H9 (cell line): Measurements from ENCODE around the gene SELENOI.

GRCh38 chr2:24743831-24744383 lies 49.3 kb downstream of the PTRHD1 start:
- PRO-cap, result no peak

GRCh38 chr2:24827281-24828444 lies 34.4 kb downstream of the CENPO start:
- PRO-cap, result no peak

DNA sequence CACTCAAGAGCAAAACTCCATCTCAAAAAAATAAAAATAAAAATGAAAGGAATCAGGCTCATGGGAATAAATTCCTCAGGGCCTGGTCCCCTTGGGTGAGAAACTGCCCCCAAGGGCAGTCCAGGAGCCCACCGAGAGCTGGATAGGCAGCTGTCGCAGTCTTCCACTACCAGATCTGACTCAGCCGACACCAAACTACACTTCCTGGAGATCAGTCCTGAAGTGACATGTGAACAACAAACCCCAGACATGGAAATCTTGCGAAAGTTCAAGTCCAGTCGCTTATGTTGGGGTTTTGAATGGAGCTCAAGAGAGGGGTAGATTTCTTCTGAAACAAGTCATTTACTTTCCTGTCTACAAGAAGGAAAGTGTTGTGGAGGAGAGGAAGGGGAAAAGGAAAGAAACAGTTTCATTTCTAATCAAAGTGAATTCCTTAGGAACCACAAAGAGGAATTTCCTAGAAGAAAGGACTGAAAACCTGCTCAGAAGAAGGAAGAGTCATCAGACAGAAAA lies 12.9 kb downstream of the ADCY3 start:
- PRO-cap, result no peak

- PRO-cap, result no peak
Observed at GRCh38 chr2:24912854-24913230, 7.2 kb downstream of the ADCY3 start.

DNA sequence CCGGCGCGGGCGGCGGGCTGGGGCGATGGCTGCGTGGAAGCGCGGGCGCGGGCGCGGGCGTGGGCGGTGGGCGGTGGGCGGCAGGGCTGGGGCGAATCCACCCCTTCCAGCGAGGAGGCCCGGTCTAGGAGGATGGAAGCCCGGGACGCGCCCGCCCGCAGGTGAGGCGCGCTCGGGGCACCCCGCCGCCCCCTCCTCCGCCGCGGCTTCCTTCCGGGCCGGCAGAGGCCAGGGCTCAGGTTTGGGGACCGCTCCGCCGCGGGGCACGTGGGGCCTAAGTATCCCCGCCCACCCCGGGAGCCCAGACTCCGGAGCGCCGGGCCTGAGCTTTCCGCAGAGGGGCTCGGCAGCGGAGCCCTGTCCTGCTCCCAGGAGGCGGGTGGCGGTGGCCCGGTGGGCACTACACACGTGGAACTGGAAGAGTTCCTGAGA lies 391 bp upstream of the ADCY3 start:
- PRO-cap, result bidirectional peak, plus-strand start at position 336 of the sequence, minus-strand start at position 212 of the sequence

DNA sequence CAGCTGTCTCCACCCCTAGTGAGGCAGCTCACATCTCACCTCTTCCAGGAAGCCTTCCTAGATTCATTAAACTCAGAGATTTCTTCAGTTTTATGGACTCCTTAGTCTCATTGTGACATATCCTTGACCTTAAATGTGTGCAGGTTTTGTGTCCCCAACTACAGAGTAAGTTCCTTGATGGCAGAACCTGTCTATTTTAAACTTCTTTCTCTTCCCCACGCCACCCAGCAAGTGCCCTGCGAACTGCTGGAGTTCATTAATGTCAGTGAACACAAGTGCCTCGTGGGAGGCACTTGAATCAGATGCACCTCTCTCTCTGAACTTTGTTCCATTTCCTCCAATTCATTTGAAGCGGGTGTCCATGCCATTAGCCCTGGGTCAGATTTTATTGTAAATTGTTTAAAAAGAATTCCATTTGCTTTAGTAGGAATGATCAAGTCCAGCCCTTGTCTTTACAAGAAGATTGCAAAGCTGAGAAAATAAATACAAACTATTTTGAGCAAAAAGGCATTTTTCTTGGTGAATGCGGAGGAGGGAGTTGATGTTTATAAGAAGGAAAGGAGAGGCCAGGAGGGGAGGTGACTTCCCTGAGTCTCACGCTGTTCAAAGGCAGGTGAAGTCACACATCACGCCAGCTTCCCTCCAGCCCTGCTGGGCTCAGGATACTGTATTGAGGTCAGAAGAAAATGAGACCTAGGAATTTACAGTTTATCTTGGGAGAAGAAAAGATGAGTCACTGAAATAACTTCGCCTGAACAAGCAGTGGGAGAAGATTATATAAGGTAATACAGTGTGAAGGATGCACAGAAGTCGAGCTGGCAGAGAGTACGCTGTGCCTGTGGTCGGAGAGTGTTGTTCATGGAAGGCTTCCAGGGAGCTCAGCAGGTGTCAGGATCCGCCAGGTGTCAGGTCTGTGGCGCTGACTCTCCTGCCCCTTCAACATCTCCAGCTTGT lies 36.3 kb downstream of the EFR3B start:
- PRO-cap, result no peak

GRCh38 chr2:25233770-25234531 lies 65.6 kb upstream of the POMC start:
- PRO-cap, result no peak

GRCh38 chr2:25245996-25246826 lies 77.8 kb upstream of the POMC start:
- PRO-cap, result no peak

GRCh38 chr2:25252301-25253104 lies 84.1 kb upstream of the POMC start:
- PRO-cap, result bidirectional peak, plus-strand start at chr2:25252638, minus-strand start at chr2:25252236; bidirectional peak, plus-strand start at chr2:25252828, minus-strand start at chr2:25252895

DNA sequence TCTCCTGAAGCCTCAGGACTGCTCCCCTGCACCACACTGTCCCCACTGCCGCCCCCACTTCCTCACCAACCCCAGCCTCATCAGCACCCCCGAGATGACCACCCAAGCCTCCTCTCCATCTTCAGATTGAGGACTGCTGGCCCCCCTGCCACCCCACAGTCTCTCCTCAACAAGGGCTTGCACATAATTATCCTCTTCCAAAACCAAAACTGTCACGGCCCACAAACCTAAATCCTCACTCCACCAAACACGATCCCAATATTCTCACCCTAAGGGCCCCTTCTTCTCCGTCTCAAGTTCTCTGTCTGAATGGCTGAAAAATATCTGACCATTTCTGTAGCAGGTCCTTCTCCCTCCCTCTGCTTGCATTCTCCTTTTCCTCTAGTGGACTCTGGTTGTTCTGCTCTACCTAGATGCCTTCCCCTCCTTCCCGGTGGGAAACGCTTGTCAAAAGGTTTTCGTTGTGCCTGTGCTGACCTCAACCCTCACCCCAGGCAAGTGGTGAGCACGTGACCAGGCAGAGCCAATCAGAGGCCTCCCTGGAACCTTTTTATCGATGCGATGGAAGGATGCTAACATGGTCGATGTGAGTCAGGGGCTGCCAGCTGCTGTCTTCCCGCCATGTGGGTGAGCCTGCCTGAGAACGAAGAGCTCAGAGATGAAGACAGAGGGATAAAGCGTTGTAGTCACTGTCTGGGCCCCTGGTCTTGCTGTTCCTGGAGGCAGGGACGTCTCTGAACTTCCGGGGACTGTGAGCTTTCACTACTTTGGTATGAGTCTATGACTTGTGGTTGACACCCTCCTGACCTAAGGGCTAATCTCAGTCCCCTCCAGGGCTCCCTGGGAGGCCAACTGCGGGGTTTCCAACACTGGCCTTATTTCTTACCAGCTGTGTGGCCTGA lies 18.9 kb downstream of the DNMT3A start:
- PRO-cap, result bidirectional peak, plus-strand start at position 553 of the sequence, minus-strand start at position 430 of the sequence

- PRO-cap, result no peak
Observed at GRCh38 chr2:25741250-25742447, 68.3 kb upstream of the DTNB start.

- PRO-cap, result no peak
Observed at GRCh38 chr2:26032926-26033924, 659 bp upstream of the RAB10 start.

GRCh38 chr2:26099835-26100361 lies 66.0 kb downstream of the RAB10 start:
- PRO-cap, result no peak

GRCh38 chr2:26105020-26105425 lies 67.9 kb upstream of the GAREM2 start:
- PRO-cap, result no peak

DNA sequence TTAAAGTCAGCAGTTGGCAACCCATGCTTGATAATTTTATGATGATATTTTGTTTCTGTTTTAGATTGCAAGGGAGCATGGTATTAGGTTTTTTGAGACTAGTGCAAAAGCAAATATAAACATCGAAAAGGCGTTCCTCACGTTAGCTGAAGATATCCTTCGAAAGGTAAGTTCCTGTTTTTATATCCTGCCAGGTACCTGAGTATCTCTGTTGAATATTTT lies 45.2 kb upstream of the GAREM2 start:
- PRO-cap, result no peak

- PRO-cap, result no peak
Observed at GRCh38 chr2:26188469-26189411, 15.9 kb downstream of the GAREM2 start.

GRCh38 chr2:26193380-26193959 lies 20.6 kb downstream of the GAREM2 start:
- PRO-cap, result no peak

GRCh38 chr2:26292702-26292974 lies 47.9 kb downstream of the HADHB start:
- PRO-cap, result no peak

- PRO-cap, result bidirectional peak, plus-strand start at chr2:26346146, minus-strand start at chr2:26345760
Observed at GRCh38 chr2:26345911-26346424, at the start of gene SELENOI. Gene SELENOI, plus strand, starts transcription at chr2:26346143.

DNA sequence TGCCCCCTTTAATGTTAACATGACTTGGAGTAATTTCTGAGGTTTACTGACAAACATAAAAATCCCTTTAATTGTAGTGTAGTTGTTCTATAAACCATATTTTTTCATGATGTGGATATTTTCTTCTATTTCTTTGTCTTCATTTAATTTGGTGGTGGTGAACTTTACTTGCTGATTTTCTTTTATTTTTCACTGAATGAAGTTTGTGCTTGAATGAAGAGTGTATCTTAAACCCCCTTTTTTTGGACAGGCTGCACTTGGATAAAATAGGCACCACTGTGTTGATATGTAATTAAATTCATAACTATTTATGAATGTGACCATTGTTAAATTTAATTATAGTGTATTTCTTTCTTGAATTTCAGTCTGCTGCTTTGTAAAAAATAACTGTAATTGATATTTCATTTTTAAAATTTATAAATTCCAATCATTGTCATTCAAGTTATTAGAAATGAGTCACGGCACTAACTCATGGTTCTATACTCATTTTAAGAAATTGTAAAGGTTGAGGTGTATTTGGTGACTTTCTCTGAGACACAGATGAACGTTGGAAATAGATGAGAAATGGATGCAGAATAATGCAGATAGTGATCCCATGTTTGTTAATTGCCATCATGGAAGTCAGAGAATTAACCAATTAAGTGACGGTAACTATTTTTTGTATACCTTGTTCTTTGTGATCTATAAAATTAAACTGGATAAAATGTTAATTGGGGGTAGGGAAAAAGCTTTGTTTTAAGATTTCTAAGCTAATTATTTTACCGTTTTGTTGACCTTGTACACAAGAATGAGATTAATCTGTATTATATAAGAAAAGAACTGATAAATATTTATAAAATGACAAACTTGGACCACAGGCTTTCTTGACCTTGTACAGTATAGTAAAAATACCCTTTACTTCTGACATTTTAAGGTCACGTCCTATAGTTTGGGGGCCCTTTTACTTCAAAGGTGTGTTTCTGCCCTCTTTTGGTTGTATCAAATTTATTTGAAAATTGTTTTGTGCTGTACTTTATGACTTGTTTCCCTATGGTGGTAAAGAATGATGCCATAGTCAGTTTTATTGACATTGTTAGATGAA lies 11.2 kb upstream of the DRC1 start:
- PRO-cap, result no peak